ENCODE measurements around the gene MYO1C.

DNA sequence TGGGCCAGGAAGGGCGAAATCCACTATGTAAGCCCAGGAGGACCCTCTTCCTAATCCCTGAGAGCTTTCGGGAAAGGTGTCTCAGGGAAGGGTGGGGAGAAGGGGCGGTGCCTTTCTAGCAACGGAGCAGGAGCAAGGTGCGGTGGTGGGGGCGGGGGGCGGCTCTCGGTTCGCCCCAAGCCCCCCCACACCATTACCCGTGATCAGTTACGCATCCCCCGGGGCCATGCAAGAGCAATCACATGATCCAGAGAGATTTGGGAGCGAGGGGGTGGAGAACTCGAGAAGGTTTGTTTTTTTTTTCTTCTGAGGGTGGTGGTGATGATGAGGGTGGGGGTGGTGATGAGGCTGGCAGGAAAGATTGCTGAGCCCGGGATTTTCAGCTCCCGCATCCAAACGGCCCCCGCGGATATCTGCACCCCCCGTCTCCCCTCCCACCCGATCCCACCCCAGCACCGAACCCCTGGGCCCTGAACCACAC lies 1.0 kb downstream of the ABR start:
- PRO-cap, result no peak

GRCh38 chr17:1197232-1198507 lies 17.9 kb upstream of the ABR start:
- PRO-cap, result unidirectional peak, minus-strand start at chr17:1197446; bidirectional peak, plus-strand start at chr17:1198379, minus-strand start at chr17:1198114

GRCh38 chr17:1324109-1324738 lies 44.8 kb downstream of the TRARG1 start:
- PRO-cap, result no peak

DNA sequence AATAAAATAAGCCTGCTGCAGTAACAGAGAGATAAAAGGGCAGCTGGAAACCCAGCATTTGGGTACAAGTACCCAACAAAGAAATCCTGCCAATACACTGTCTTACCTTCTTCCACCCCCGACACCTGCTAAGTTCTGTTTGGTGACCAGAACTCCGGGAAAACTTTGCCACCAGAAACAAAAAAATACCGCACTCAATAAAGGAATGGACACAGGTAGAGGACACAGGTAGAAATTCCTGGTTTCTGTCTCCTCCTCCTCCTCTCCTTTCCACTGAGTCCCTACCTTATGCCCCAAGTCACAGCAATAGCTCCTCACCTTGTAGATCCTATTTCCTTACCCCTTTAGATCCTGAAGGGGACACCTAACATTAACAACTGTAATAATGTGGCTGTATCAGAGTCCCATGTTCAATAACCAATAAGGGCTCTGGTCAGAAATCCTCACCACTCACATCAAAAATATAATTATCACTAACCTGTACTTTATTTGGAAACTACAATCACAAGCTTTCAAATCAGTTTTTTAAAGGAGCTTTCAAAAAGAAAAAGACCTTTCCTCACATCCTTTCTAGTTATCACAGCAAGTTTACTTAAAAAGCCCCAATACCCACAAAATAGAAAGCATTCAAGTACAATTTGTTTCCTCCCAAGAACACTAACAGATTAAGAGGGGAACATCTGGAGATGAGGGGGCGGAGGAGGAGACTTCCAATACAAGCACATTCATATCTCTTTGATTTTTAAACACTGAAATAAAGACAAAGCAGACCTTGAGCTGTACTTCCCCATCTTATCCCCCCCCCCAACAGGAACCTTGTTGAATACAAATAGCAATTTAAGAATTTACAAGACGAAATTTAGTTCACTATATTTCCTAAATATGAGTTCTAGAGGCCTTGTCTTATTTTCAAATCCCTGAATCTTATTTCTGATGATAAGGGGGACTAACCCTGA lies 2.2 kb downstream of the YWHAE start:
- PRO-cap, result no peak

DNA sequence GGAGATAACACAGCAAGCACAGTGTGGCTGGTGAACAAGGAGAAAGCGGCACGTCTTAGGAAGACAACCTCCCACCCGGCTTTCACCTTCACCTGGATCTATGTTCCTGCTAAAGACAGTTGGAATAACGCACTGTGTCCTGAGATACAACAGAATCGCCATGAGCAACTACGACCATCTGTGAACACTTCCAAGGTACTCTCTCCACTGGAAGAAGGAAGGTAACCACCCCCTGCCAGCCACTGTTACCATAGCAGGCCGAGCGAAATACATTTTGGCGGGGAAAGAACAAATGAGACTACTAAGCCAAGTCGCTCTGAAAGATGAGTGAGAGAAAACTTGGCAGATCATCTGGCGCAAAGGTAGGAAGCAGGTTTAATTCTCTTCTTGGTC lies 9.9 kb downstream of the CRK start:
- PRO-cap, result no peak

DNA sequence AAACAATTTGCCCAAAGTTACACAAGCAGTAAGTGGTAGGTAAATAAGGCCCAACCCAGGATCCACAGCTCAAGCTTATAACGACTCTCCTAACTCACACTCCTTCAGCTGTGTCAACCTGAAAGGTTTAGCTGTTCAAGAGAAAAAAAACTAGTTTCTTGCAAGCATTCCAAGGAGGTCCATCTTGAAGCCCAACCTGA lies 6.6 kb downstream of the CRK start:
- PRO-cap, result no peak

DNA sequence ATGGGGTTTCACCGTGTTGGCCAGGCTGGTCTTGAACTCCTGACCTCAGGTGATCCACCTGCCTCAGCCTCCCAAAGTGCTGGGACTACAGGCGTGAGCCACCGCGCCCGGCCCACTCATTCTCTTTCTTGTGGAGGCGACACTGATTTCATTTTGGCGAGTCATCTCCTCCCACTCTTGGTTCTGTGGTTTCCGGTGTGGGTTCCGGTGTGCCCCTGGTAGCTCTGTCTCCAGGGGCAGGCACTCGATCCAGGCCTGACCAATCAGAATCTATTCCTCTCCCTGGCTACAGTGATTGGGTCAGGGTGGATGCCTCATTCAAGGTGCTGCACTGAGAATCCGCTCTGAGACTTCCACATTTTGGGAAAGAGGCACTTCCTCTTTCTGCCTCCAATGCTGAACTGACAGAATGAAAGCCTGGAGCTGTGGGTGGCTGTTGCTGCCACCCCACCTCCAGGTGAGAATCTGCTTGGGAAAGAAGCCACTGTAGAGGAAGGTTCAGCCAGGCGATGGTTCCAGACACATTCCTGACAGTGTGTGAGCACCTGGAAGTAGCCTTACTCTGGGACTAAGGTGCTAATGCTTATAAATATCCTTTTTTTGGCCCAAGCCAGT lies 7.2 kb upstream of the CRK start:
- PRO-cap, result unidirectional peak, minus-strand start at position 130 of the sequence

GRCh38 chr17:1488936-1489410 lies 3.5 kb downstream of the MYO1C start:
- PRO-cap, result no peak

DNA sequence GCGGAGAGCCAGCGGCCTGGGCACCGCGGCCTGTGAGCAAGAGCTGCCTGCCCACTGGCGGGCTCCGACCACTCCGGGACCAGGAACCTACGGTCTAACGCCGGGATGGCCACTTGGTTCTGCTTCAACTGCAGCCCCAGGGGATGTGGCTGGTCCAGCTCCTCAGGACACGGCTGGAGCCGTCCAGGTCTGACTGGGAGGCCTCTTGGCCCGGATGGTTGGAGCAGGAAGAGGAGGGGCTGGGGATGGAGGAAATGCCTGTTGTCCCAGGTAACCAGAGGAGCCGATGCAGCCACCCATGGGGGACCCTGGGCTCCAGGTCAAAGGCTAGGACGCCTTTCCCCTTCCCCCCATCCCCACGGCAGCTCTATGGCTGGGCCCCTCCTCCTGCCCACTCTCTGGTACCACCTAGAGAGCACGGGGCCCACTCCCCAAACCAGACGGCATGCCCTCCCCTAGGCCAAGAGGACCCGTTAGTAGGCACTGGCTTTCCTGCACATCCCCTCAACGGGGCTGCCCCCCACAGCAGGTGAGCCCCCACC lies at the start of gene MYO1C:
Gene MYO1C (minus strand): TSS at position 191 of the 542 bp plus-strand sequence.
- PRO-cap, result no peak

DNA sequence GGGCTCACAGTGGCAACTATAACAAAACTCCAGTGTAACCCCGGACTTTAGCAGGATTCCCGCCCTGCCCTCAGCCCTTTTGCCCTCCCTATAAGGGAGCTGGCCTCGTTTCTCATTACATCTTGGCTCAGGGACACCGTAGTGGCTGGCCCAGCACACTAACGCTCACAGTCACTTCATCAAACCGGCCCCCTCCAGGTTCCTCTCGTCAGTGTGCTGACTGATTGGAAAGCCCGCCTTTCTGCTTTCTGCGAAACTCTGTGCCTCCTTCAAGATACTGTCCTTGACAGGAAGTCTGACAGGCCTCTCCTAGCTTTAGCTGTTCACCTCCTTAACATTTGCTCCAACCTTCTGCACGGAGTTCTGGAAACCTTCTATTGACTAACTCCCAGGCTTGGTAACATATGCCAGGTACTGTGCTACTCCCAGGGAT lies 11.3 kb upstream of the MYO1C start:
- PRO-cap, result no peak

DNA sequence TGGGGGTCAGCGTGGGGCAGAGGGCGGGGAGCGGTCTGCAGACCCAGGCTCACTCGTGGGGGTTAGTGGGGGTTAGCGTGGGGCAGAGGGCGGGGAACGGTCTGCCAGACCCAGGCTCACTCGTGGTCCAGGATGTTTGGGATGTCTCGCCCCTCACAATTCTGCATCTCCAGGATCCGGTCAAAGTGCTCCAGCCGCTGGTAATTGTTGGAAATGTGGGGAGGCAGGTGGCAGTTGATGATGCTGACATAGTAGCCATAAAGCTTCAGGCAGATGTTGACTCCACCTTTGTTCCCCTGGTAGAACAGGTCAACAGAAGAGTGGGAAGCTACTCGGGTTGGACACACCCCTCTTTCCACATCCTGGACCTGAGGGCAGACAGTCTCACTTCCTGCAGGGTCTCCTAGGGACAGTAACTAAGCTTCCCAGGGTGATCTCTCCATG lies 7.3 kb downstream of the INPP5K start:
- PRO-cap, result no peak

- PRO-cap, result no peak
Measured at GRCh38 chr17:1517496-1517839, 1.1 kb upstream of the INPP5K start.

GRCh38 chr17:1520625-1520911 lies 4.2 kb upstream of the INPP5K start:
- PRO-cap, result unidirectional peak, minus-strand start at chr17:1520751

GRCh38 chr17:1570999-1571759 lies 8.6 kb upstream of the PITPNA start:
- PRO-cap, result no peak

DNA sequence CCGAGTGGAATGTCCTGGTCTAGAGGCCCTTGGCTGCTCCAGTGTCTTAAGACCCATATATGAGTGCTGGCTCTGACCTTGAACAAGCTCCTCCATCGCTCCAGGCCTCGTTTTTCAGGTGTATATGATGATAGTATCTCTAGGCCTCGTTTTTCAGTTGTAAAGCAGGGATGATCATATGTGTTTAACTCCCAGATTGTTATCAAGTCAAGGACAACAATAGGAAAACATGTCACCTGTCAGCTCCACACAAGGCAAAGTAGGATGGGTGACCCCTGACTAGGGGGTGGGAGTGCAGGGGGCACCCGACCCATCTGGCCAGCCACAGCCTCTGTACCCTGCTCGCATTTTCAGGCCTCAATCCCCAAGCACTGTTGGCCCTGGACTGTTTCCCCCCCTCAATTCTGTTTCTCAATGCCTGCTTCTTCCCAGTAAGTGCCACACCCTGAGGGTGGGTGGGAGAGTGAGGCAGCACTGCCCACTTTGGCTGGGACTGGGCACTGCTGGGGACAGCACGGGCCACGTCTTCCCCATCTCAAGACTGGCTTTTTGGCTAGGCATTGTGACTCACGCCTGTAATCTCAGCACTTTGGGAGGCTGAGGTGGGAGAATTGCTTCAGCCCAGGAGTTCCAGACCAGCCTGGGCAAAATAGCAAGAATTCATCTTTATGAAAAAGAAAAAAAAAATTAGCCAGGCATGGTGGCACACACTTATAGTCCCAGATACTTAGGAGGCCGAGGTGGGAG lies 9.9 kb upstream of the PITPNA start:
- PRO-cap, result no peak

GRCh38 chr17:1574099-1575073 lies 11.8 kb upstream of the PITPNA start:
- PRO-cap, result no peak

DNA sequence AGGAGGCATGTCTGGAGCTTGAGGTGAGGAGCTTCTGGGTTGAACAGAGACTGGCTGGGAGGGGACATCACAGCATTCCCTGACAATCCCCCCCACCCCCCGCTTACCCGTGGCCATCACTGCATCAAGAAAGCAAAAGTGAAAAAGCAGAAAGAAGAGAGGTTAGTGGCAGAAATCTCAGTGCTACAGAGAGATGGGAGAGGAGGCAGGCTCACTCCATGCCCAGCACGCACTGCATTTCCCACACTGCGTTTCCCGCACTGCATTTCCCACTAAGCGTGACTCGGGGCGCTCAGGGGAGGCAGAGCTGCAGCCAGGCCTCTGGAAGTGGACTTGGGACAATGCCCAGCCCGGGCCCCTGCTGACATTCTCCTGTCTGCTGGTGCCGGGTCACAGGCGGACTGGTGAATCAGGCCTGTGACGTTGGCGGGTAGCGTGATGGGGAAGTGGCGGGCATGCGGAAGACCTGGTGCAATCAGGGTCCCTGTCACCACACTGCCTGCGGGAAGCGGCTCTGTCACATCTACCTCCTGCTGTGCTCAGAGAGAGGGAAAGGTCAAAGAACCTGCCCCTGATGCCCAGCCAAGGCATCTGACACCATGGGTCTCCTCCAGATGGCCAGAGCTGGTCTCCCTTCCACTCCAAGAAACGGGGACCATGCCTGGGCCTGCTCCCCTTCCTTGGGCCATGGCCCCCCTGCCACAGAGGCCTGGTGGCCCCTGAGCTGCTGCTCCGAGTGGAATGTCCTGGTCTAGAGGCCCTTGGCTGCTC lies 24.4 kb upstream of the PITPNA start:
- PRO-cap, result no peak

DNA sequence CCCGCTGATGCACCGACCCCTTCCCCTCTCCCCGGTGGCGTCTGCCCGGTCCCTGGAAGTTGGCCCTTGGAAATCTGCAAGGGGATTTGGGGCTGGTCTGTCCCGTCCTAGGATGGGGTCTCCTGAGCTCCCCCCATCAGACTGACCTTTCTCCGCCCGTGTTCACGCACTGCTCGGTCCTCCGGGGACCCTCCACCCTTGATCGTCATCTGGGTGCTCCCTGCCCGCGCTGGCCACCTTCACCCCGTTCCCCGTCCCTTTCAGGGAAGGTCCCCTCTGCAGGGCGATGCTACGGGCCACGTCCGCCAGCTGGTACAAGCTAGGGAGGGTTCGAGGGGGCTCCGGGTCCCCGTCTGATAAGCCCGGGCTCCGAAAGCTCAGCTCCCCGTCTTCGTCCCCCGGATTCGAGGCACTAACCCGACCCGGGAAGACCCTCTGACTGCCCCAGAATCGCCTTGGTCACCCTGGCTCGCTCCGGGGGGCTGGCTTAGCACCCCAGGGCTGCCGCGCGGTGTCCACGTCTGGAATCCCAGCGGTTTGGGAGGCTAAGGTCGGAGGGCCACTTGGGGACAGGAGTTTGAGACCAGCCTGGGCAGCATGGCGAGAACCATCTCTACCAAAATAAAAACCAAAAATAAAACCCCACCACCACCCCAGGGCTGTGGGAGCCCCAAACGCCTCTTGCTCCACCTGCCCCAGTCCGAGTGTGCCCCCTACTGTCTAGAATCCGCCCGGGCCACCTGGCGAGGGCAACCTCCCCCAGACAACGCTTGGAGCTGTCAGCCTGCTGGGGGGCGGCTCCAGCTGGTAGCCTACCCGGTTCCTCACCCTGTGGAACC lies 1.0 kb upstream of the SLC43A2 start:
- PRO-cap, result no peak

DNA sequence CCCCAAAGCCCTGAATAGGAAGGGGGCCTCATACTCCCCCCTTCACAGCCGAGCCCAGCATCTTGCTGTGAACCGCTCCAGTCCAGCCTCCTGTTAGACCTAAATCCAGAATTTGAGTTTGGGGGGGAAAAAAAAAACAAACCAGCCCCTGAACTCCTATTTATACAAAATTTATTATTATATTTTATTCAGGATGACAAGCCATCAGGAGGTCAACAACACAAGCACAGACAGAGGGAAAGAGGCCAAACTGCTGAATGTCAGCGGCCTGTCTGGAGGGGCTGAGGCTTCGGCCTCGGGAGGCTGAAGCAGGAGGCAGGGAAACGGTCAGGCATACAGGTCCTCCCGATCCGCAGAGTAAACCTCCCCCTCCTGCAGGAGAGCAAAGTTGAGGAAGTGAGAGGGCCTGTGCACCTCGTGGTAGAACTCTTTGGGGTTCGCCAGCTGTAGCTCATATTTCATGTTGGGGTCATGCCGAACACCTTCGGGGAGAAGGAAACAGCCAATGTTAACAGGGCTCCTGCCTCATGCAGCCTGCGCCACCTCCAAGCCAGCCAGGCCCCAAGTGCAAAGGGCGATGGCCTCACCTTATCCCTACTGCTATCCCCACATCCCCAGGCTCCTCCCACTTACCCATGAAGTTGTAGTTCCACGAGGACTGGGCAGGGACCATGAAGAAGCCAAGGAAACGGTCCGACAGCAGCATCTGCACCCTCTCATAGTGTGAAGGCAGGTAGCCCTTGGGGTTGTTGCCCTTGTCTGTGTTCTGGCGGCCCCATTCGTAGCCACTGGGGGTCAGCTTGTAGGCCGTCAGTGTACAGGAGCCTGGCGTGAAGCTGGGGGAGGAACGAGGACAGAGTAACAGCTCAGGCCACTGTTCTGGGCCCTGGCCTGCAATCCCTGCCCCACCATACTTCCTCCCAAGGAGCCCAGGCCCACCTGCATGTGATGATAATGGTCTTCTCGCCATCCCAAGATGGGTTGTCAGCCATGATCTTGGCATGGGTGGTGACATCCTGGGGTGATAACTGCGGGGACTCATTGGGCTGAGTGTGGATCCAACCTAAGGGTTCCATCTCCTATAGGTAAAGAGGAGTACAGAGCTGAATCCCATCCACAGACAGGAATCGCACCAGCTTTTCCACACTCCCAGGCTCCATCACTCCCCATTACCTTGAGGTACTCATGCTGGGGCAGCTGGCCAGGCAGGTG lies 1.2 kb upstream of the RILP start:
- PRO-cap, result unidirectional peak, minus-strand start at position 359 of the sequence; bidirectional peak, plus-strand start at position 674 of the sequence, minus-strand start at position 563 of the sequence

- PRO-cap, result no peak
Measured at GRCh38 chr17:1711579-1712560, 1.7 kb upstream of the TLCD2 start.

Measured in duodenum (tissue), 1 donor.